Camera-type eye (tissue), 1 donor: Measurements from ENCODE around the gene FBXW2.

- RAMPAGE, long total RNA, result no peak
These were observed 51.1 kb upstream of the ASTN2 start for GRCh38 chr9:117465839-117466405.

DNA sequence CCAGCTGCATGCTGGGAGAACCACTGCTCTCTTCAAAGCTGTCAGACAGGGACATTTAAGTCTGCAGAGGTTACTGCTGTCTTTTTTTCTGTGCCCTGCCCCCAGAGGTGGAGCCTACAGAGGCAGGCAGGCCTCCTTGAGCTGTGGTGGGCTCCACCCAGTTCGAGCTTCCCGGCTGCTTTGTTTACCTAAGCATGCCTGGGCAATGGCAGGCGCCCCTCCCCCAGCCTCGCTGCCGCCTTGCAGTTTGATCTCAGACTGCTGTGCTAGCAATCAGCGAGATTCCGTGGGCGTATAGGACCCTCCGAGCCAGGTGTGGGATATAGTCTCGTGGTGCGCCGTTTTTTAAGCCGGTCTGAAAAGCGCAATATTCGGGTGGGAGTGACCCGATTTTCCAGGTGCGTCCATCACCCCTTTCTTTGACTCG lies 257.5 kb upstream of the BRINP1 start:
- RAMPAGE, long total RNA, result no peak

DNA sequence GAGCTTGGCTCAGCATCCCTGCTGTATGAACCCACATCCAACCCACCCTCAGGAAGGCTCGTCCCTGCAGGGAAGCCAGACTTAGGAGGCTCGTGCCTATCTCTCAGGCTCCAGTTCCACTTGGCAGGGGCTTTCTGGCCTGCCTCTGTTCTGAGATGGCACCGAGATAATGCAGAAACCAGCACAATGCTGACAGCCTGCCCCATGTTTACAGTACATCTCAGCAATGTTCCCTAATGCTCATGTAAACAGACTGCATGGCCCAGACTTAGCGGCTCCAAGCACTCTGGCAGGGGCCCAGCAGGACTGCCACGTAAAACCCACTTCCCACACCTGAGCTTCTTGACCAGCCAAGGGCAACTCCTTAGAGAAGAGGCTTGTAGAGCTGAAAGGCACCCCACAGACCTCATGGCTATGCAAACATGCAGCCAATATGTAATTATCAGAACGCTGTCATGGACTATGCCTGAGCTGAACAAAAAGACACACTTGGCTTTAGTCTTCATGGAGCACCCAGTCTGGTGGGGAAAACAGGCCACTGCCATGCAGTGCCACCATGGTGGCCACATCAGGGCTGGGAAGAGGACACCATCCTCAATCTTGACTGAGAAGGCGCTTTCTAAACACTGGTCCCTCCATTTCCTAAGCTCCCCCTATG lies 499.6 kb upstream of the BRINP1 start:
- RAMPAGE, long total RNA, result no peak

DNA sequence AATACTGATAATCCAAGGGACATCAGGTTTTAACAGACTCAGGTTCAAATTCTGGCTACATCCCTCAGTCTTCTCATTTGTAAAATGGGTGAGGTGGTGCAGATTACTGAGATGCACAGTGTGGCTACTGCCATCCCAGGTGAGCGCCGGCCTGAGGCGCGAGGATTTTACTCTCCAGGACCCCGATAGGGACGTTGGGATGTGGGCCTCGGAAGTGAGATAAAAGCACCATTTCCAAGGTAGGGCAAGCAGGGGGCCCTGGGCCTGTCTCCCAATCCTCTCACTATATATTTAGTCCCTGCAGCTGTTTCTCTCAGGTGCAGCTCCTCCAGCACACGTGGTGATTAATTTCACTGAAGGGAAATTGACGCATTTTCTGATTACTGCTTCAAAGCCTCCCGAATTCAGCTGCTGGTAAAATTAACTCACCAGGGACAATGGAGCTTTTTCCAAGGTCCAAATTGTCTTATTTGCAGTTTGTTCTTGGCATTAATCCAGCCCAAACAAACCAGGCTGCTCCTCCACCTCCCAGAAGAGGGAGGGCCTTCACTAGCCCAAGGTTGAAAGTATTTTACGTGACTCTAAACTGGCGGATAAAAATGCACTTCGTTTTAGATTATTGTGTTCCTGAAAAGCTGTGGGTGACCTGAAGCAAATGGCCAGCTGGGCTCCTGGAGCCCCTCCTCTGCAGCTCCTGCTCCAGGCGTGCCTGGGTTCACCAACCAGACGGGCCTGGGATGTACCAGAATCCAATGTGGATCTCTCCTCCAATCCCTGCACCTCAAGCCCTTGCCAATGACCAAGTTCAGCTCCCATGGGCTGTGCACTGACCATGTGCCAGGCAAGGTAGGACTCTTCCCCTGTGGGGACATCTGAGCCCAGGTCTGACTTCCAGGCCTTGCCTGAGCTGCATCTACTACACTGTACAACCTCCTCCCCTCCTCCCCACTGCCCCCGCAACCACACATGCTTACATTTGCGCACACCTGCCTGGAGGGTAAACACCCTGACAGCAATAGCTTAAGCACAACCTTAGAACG lies 193.6 kb downstream of the CDK5RAP2 start:
- RAMPAGE, long total RNA, result no peak

DNA sequence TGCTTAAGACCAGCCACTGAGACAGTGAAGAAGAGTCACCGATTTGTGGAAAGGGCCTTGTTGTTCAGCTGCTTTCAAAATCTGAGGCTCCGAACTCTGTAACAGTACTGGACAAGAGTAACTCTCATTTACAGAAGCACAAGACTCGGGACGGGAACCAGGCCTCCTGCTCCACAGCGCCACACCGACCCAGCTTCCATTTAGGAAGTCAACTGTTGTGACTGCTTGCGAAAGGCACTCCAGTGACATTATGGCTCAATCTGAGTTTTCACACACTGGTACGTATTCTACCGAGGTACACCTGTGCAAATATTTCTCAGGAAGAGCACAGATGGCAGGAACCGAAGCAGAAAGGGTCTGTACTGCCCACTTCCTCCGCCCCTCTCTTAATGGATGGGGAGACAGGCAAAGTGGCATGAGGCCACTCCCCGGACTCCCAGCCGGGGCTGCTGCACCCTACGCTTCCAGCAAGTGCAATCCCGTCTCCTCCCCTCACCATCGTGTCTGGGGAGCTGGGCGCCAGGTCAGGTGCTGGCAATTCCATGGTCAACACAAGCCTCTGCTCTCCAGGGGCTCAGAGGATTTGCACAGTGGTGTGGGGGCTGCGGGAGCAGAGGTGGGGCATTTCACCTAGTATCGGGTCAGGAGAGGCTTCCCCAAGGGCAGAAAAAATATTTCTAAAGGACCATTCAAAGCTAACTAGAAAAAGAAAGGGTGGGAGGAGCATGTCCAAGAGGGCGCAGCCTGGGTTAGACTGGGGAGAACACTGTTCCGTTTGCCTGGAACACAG lies 192.1 kb downstream of the CDK5RAP2 start:
- RAMPAGE, long total RNA, result no peak

- RAMPAGE, long total RNA, result no peak
These were observed 92.7 kb downstream of the CDK5RAP2 start for GRCh38 chr9:120487109-120487851.

DNA sequence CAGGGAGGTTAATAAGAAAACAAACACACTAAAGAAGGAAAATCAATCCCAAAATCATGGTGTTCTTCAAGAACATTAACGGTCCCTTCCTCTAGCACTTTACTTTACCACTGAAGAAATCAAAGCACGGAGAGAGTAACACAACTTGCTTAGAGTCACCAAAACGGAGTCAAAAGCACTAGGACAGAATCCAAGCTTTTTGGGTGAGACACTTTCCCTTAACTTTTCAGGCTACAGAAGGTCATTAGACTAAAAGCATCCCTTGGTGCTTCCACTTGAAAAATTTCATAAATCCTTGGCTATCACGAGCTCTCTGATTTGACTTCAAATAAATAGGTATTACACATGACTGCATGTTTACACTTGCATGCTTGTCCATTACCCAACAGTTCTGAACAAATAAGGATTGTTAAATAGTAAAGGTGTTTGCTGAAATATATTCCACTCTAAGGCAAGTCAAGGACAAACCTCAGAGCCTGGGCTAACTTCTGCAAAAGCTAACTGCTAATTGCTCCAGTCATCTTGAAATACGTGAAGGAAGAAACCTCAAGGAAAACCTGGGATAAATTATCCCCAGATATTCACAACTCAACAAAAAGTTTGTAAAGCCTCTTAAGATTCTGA lies 14.5 kb downstream of the FBXW2 start:
- RAMPAGE, long total RNA, result no peak

- RAMPAGE, long total RNA, result no peak
These were observed at the start of gene FBXW2 for GRCh38 chr9:120792590-120793952. TSS of gene FBXW2 (minus strand) at chr9:120793416.

DNA sequence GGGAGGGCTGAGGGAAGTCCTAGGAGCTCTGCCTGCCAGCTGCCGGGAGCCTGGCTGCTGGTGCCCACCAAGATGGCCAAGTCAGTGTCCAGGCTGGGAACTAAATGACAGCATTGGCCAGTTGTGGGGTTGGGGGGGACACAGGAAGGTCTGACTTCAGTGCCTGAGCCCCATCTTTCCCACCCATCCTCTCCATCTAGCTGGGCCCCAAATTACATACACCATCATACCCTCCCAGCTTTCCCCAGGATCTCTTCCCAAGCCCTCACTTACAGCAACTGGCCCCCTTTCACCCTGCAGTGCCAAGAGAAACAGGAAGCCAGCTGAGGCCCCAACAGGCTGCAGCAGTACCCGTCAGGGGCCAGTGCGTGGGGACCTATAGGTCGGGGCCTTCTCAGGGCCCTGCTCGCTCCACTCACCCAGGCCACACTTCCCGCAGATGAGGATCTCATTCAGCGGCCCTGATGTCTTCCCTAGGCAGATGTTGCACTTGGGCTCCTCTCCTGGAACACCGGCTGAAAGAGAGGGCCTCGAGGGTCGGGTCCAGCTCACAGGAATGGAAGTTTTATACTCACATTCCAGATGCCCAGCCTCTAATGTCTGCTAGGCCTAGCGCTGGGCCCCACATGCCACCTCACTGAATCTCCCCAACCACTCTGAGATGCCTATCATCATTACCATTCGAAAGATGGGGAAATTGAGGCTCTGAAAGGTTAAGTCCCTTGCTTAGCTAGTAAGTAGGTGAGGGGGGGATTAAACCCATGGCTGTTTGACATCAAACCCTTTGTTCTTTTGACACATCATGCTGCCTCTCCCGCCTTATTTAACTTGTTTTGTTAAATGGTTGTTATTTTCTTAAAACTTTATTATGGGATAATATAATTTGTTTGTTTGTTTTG lies 6.7 kb downstream of the PHF19 start:
- RAMPAGE, long total RNA, result no peak

DNA sequence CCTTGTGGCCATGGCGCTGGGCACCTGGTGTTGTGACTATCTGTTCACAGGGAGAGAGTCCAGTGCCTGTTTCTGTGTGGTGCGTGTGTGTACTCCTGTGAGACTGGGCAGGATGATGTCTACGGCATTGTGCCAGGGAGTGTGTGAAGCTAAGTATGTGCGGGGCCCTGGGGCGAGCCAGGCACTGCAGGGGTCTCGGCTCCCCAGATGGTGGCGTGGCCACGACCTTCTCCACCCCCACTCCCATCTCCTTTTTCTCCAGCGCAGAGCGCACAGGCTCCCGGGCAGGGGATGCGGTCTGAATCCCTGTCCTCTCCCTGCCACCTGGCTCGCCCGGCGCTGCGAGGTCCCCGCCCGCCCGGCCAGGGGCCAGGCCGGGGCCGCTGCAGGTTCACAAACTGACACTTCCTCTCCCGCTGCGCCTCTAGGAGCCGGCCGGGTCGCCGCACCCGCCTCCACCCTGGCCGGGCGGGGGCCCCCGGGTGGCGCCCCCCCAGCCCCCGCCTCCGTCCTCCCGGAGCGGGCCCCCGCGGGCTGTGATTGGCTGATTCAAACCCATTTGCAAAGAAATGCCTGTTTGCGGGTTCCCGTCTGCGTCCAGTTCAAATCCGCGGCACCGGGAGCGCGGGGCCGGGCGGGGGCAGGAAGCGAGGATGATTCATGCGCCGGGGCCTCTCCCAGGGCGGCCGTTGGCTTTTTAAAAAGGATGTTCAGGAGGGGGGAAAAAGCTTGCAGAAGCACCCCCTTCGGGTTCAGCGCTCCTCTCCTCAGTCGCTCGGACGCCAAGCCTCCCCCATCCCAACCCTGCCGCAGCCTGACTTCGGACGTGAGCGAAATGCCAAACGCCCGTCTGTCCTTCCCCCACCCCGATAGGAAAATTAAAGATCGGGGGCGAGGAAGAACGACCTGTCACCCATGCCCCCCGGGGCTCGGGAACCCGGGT lies 754 bp downstream of the PHF19 start:
- RAMPAGE, long total RNA, result no peak

GRCh38 chr9:120892019-120892590 lies 15.1 kb upstream of the PHF19 start:
- RAMPAGE, long total RNA, result no peak

DNA sequence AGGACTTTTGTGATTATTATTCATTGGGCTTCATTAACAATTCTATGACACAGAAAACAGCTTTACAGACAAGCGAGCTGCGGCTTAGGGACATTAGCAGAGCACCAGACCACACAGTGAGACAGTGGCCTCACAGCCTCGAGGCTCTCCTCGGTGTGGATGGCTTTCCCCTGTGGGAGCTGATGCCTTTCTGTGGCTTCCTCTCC lies 1.1 kb downstream of the TRAF1 start:
- RAMPAGE, long total RNA, result no peak

- RAMPAGE, long total RNA, result no peak
These were observed 21.1 kb upstream of the RAB14 start for GRCh38 chr9:121222638-121223241.

GRCh38 chr9:121260934-121261577 lies 6.9 kb upstream of the GSN start:
- RAMPAGE, long total RNA, result no peak

DNA sequence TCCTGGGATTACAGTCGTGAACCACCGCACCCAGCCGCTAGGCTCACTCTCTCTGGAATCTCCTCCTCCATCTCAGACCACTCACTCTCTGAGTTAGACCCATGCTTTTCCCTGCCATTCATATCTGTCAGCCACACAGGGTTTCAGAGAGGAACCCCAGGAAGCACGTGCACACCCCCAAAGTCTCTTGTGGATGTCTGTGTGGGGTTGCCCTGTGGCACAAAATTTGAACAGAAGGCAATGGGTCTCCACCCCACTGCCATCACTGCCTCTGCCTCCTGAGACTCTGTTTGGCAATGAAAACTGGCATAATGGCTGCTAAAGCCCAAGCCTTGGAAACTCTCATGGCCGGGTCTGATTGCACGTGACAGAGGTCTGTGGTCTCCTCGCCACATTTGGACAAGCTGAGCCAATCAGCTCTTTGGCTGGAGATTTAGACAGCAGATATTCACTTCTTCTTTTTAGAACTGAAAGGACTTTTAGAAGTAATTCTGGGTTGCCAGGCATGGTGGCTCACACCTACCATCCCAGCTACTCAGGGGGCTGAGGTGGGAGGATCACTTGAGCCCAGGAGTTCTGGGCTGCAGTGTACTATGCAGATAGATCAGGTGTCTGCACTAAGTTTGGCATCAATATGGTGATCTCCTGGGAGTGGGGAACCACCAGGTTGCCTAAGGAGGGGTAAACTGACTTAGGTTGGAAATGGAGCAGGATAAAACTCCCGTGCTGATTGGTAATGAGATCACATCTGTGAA lies 5.4 kb downstream of the GGTA1 start:
- RAMPAGE, long total RNA, result no peak

GRCh38 chr9:121498333-121499193 lies 1.1 kb downstream of the GGTA1 start:
- RAMPAGE, long total RNA, result no peak

DNA sequence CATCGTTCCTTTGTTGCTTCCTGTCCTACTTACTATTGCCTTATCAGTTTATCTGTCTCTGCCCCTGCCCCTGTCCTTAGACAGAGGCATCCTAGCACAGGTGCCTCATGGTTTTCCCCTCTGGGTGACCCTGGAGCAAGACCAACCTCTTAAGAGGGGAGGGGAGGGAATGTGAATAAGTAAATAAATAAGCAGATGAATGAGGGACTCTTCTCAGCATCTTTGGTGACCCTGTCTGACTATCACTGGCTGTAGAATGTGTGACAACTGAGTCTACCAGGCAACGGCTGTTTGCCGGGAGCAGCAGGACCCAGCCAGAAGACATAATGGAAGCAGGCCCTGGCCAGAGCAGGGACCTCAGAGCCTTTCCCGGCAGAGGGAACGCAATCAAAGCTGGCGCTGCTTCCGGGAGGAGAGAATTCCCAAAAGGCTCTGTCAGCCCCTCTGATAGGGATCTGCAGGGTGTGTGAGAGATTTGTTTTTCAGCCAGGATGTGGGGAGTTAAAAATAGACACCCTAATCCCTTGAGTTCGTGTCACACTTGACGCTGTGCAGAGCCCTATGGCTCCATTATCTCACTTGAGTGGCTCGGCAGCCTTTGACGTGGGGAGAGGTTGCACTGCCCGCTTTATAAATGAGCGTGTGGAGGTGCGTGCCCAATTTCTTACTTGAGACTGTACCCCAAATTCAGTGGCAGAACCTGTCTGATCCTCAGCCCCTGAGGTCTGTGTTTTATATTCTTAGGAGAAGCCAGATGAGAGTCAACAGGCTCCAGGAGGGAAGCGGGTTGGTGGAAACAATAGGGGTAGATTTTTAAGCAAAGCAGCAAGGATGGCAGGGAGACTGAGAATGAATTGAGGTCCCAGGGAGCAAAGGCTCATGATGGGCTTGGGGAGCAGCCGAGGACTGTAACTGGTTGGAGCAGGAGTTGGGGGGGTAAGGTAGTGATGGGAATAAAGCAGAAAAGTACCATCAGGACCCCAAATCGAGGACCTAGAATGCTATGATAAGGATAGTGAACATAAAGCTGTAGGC lies 43.5 kb upstream of the DAB2IP start:
- RAMPAGE, long total RNA, result no peak

- RAMPAGE, long total RNA, result no peak
These were observed 186.2 kb downstream of the DAB2IP start for GRCh38 chr9:121837513-121838170.

GRCh38 chr9:121902275-121902935 lies 190.7 kb downstream of the TTLL11 start:
- RAMPAGE, long total RNA, result no peak

GRCh38 chr9:121975750-121976385 lies 117.2 kb downstream of the TTLL11 start:
- RAMPAGE, long total RNA, result no peak